BJ (cell line): ENCODE measurements around a stretch of chr9.

DNA sequence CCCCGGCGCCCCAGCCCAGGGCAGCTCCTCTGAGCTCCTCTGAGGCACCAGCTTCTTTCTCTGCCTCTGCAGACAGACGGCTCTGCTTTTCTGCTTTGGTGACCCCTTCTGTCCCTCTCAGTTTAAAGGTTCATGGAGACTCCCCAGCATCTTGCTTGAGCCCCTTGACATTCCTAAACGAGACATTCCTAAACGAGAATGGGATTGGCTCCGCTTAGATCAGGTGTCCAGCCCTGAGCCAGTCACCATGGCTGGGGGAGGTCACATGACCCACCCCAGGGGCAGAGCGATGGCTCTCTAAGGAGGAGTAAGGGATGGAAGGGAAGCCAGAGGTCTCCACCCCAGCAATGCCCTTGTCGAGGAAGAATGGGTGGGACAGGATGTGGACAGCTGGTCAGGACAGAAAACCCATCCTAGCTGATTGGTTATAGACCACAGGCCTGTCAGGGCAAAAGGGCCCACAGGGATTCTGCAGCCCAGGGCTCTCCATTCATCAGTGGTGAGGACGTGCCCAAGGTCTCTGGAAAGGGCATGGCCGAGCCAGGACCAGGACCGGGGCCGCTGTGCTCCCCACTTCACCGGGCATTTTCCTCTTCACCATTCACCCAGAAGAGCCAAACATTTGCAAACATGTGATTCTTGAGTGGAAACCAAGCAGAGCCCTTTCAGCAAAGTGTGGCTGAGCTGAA lies 19.9 kb upstream of the AIF1L start:
- CAGE, long polyA plus RNA = no peak
- RRBS = no CpG with 5 or more reads among the region's 13 CpGs

DNA sequence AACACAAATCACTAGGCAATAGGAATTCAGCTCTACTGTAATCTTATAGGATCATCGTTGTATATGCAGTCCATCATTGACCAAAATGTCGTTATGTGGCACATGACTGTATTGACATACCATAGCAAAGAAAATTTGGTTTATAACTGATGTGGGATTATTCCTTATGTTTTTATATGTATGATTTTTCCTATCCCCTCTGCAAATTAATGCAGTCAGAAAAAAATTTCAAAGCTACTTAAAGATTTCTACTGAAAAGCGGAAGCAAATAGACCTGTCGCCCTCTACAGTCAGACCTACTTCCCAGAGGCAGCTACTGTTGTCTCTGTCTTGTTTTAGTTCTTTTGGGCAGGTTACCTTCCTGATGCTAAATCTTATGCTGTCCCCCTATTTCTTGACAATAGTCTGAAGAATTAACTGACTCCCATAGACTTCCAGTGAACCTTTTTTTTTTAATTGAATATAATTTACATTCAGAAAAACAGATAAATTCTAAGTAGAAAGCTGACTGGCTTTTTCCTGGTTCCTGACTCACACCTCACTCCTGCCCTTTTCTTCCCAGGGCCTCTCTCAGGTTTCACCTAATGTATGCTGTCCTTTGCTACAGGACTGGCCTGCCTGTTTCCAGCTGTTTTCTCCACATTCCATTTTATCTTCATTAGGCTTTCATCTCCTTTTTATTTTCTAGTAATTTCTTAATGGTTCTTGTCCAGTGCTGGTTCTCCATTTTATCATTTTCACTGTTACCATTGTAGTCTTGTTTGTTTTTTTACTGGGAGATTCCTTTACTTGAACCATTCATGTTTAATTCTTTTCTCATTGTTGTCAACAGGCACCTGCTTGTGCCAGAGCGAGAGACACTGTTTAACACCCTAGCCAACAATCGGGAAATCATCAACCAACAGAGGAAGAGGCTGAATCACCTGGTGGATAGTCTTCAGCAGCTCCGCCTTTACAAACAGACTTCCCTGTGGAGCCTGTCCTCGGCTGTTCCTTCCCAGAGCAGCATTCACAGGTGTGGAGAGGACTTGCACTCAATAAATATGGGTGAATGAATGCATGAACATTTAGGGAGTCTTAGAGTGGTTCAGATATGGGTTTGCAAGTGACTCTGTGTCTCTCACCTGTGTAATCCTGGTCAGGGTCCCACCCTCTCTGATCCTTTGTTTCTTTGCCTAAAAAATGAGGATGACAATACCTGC lies 37.2 kb downstream of the NUP214 start:
- CAGE, long polyA plus RNA = no peak
- RRBS = no CpG with 5 or more reads among the region's 8 CpGs

- CAGE, long polyA plus RNA = no peak
- RRBS = no CpG with 5 or more reads among the region's 21 CpGs
Measured at GRCh38 chr9:131266049-131266809, 10.1 kb downstream of the FAM78A start.

- CAGE, long polyA plus RNA = no peak
- RRBS = no CpG with 5 or more reads among the region's 7 CpGs
Measured at GRCh38 chr9:131281164-131281601, 4.9 kb upstream of the FAM78A start.

- CAGE, long polyA plus RNA = no peak
- RRBS = 48% methylated on average over 2 of the region's 33 CpGs
Measured at GRCh38 chr9:131290030-131290696, 640 bp downstream of the PLPP7 start.

- CAGE, long polyA plus RNA = no peak
- RRBS = no CpG with 5 or more reads among the region's 10 CpGs
Measured at GRCh38 chr9:131422431-131423175, 28.7 kb downstream of the PRRC2B start.

GRCh38 chr9:131429862-131430519 lies 36.1 kb downstream of the PRRC2B start:
- CAGE, long polyA plus RNA = no peak
- RRBS = no CpG with 5 or more reads among the region's 14 CpGs

GRCh38 chr9:131475129-131475736 lies 27.5 kb upstream of the POMT1 start:
- CAGE, long polyA plus RNA = no peak
- RRBS = no CpG with 5 or more reads among the region's 33 CpGs

DNA sequence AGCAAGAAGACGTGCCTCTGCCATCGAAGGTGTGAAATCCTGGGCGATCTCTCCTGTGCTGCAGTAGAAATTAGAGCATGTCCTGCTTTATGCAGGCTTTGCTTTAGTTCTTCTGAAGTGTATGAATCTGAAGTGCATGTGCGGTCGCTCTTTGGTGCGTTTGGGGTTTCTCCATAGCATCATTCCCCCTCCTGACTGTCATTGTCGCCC lies 11.6 kb upstream of the POMT1 start:
- CAGE, long polyA plus RNA = no peak
- RRBS = no CpG with 5 or more reads among the region's 7 CpGs

GRCh38 chr9:131495398-131496075 lies 7.2 kb upstream of the POMT1 start:
- CAGE, long polyA plus RNA = no peak
- RRBS = no CpG with 5 or more reads among the region's 30 CpGs

DNA sequence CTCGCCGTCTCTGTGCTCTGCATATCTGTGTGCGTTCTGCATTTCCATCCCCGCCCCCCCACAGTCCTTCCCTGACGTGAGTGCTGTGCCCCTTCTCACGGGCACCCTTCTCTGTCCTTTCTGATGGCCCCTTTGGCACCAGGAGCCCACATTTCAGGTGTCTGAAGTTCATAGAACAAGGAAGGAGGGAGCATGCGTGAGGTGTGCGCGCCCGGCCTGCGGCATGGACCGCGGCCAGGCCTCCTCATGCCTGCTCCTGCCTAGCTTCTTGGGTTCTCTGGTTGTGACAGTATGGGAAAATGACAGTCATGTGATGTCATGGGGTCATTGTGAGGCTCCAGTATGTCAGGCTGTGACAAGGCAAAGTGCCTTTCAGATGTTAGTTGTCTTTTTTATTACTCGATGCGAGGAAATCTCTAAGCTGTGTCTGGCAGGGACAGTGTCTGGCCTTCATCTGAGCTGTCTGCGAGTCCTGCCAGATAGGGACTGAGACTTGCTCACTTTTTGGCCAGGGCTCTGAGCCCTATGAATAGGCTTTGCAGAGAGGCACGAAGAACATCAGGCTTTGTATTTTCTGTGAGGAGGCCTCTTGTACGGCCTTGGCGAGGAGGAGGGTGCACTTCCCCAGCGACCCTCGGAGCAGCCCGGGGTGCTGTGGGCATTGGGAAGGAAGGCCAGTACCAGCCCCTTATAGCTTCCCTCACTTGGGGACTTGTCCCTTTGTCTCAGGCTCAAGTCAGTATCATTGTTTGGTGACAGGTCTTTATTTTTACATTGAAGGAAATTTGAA lies 13.2 kb downstream of the UCK1 start:
- CAGE, long polyA plus RNA = no peak
- RRBS = no CpG with 5 or more reads among the region's 22 CpGs

DNA sequence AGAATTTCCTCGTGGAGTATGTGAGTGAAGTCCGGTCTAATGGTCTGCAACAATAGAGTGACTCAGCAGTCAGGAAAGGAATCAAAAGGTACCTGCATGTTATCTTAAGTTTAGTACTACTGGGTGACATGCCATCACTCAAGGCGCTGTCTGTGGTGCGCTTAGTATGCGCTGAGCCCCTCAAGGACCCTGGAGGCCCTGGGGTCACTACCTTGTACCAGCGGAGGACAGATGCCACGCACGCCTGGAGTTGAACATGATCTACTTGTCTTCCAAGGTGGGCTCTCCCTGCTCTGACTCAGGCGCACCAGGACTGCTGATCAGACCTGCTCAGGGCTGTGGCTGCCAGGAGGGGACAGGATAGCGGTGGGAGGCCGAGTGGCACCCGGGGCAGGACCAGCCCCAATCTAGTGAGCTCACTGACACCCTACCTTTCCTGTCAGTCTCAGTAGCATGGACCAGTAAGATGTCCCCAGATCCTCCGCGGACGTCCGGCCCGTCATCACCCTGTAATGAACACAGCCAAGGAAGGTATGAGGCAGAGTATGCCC lies 50.6 kb downstream of the PRRT1B start:
- CAGE, long polyA plus RNA = no peak
- RRBS = no CpG with 5 or more reads among the region's 17 CpGs

DNA sequence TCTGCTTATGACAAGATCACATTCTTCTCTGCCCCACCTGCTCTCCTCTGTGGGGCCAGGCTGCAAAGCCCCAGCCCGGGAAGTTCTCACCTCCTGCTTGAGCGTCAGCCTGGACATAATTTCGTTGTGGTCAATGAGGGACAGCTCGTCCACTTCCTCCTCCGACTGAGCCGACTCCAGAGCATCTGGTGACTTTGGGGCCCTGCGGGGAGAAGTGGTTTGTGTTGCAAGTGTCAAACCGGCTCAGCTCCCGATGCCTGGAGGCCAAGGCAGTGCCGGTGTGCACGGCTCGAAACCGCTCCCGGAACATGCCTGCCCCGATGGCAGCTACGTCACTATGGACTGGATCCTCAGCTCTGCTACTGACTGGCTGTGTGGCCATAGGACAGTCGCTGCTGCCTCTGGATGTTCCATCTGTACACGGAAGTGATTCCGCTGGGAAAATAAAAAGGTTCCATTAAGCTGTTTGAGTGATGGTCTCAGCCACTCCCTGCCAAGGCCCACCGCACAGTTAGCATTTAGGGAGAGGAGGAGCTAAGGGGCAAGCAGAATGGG lies 52.9 kb downstream of the PRRT1B start:
- CAGE, long polyA plus RNA = no peak
- RRBS = no CpG with 5 or more reads among the region's 20 CpGs

DNA sequence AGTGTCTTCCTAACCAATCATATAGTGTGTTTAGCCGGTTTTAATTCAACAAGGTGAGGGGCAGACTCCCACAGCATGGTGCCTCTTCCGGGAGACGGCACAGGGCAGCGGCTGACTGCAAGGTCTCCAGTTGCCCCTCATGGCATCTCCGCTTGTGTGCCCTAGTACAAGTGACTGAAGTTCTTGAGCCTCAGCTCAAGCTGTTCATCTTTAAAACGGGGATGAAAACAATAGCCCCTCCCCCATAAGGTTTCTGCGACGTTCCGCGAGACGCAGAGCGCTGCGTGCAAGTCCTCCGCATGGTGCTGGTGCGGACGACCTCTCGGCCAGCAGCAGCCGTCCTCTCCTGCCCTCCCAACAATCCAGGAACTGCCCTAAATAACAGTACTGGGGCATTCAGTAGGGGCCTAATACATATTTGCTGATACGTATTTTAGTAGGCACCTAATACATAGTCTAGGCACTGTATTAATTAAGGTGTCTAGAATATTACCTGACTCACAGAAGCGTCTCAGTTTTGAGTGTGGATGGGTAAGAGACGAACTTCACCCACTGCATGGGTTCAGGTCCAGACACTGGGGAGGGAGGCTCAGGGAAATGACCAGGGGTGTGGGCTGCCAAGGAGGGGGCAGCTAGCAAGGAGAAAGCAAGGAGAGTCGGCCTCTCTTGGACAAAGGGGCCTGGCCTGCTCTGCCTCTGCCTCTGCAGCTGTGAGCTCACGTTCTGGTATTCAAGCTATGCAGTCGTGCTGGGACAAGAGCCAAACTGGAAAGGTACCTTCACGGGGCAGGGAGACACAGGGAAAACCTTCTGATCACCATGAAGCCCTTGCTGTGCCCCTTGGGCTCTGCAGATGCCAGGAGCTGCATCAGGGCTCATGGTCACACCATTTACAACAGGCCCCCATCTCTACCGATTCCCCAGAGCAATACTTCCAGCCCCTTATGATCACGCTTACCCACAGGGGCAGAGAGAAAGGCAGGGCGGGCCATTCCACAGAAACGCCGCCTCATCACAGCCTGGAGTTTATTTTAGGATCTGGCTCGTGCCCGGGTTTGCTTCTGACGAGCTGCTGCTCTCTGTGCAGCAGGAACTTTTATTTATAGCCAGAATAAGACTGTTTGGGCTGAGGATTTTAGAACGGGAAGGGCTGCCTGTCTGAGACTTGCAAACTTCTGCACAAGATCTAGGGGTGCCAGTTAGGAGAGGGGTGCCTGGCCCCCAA lies 63.0 kb downstream of the PRRT1B start:
- CAGE, long polyA plus RNA = no peak
- RRBS = no CpG with 5 or more reads among the region's 34 CpGs

DNA sequence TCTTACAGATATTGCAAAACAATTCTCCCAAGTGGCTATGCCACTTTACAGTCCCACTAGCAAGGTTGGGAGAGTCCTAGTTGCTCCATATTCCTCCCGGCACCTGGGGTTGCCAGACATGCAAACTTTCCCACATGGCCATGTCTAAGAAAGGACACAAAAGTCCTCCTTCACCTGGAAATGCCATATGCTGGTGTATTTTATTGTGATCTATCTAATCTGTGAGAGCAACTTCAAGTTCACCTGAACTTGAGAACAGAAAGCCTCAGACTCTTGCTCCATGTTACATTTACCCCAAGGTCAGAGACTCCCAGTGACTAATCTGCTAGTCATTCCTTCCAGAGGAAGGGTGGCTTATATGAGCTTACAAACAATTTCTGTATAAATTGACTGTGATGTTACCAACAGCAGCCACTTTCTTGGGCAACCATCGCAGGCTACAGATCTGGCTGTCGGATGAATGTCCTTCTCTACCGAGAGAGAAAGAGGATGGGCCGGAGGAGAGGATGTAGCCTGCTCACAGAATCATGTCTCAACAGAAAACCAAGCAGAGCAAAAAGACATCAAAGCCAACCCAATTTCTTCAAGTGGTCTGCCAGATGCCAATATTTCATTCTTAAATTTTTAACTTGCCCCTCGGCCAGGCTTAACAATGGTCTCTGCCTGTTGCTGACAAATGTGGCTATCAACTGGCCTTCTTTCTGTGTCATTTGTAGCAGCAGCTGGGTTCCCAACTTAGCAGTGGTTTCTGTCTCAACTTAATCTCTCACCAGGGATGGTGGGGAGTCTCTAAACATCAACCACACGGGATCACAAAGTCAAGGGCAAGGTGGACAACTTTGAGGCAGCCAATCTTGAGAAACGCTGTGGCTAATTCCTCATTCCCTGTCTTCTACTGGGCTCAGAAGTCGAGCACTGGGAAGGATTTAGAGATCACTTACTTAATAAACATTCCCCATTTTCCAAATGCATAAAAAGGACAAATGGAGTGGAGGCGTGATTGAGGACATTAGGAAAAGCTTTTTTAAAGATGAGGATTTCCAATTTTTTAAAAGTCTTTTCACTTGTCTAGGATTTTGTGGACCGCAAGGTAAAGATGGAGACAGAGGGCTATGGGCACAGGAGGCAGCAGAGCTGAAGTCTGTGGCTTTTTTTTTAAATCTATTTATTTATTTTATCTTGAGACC lies 81.3 kb downstream of the RAPGEF1 start:
- CAGE, long polyA plus RNA = no peak
- RRBS = no CpG with 5 or more reads among the region's 11 CpGs

DNA sequence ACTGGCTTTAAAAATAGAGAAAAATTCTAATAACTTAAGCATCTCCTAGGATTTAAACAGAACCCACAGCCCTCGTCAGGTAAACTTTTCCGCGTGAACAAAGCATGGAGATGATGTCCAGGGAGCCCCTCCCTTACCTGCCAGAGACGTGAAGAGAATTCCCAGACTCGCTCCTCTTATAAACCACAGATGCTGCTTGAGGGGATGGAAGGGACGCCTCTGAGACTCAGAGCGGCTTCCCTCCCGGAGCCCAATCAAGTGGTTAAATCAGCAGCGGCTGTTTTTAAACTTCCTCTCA lies 71.9 kb downstream of the RAPGEF1 start:
- CAGE, long polyA plus RNA = no peak
- RRBS = no CpG with 5 or more reads among the region's 9 CpGs

DNA sequence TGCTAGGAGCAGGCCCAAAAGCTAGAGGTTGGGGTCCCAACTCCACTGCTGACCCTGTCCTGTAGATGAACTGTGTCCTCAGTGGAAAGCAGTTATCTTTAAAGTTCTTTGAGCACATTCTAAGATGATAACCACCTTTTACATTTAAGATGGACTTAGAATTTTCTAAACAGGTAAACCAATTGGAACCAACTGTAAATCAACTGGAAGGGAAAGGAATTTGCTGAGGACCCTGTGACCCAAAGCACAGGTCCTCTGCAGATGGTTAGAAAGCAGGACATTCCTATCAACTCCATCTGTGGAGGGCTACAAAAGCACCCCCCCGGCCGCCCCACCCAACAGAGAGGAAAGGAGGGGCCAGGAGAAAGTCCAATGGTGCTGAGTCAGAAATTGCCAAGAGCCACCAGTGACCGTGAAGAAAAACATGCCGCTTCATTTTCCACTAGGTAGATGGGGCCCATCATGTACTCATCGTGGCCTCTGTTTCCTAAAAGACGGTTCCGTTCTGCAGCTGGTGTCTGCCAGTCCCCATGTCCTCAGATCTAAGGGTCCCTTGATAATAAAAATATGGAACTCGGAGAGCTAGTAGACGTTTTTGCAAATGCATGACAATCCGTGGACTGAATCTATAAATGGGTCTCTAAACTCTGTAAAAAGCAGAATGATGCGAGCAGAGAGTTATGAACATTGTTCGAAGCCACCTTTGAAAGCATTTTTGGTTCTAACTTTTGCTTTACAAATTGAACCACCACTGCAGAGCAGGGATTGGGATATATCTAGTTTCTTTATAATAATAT lies 66.3 kb downstream of the RAPGEF1 start:
- CAGE, long polyA plus RNA = no peak
- RRBS = no CpG with 5 or more reads among the region's 12 CpGs

- CAGE, long polyA plus RNA = no peak
- RRBS = no CpG with 5 or more reads among the region's 13 CpGs
Measured at GRCh38 chr9:131677057-131678331, 62.4 kb downstream of the RAPGEF1 start.

DNA sequence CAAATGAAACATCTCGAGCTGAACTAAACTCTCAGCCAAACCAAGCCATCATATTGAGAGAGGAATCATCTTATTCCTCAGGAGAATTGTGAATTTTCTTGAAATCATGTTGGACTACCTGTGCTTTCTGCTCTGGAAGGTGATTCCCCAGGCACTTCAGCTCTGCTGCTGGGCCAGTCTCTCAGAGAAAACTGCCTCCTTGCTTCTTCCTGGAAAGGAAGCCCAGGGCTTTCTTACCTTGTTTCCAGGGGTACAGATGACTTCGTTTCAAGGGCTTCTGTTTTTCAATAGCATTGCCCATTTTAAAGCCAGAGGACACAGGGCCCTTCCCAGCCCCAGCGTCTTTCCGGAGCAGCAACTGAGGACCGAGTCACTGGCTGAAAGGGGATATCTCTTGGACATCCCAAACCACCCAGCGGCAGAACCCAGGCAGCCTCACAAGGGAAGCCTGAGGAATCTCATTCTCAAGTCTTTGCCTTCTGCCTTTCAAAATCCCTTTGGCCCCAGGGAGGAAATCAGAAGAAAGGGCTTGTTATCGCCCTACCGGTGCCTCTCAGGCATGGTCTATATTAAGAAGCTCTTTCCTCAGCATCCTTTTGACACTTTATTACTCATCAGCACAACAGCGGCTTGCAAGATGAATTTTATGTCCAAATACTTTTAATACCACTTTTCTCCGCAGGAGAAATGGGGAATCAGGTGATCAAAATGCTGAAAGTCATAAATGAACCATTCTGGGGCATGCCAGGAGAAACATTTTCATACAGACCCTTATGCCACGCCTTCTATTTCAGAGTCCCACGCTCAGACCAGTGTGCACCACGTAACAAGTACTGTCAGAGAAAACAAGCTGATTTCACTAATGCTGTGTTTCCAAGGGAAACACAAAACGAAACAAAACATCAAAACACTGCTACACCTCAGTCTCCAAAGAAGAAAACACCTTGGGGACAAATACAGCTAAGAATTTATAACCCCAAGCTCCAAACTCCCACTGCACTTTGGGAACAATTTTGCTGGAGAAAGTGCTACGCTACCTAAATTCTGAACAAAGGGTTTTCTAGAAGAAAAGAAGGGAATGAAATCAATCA lies 30.1 kb downstream of the RAPGEF1 start:
- CAGE, long polyA plus RNA = no peak
- RRBS = no CpG with 5 or more reads among the region's 15 CpGs

DNA sequence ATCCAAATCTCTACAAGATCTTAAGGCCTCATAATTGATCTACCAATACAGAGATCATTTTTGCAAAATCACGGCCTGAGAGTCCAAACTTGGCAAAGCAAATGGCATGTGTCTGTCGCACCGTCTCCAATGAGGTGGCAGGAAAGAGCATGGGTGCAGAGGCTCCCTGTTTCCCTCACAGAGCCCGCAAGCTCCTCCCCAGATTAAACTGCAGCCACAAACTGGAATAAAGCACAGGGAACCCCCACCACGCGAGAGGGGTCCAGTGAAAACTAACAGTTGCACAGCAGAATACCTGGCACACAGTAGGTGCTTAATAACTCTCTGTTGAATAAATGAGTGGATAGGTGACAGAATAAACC lies 27.9 kb downstream of the RAPGEF1 start:
- CAGE, long polyA plus RNA = no peak
- RRBS = no CpG with 5 or more reads among the region's 6 CpGs